ENCODE measurements around the genes C3orf84 and IHO1.

DNA sequence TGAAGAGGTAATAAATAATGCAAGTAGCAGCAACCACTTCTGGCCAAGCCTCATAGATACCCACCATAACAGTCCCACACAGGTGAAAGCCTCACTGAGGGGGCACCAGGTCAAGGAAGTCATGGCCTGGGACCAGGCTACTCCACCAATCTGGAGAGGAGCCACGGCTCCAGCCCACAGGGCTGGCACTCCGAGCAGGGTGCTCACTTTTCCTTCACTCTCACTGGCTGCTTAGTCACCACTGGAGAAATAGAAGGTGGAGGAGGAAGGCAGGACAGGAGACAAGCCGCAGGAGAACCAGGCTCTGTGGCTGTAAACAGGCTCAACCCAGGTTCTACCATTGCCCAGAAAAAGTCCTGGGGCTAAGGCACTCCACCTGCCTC is 1.2 kb downstream of the USP19 start:
- PRO-cap = no peak
- RAMPAGE, long total RNA = no peak

GRCh38 chr3:49131209-49131538 is 1.7 kb downstream of the LAMB2 start:
- PRO-cap = no peak
- RAMPAGE, long total RNA = no peak

- PRO-cap = no peak
- RAMPAGE, long total RNA = no peak
Measured at GRCh38 chr3:49191582-49192150, at the start of gene C3orf84. Gene C3orf84 (minus strand): TSS chr3:49191858.

DNA sequence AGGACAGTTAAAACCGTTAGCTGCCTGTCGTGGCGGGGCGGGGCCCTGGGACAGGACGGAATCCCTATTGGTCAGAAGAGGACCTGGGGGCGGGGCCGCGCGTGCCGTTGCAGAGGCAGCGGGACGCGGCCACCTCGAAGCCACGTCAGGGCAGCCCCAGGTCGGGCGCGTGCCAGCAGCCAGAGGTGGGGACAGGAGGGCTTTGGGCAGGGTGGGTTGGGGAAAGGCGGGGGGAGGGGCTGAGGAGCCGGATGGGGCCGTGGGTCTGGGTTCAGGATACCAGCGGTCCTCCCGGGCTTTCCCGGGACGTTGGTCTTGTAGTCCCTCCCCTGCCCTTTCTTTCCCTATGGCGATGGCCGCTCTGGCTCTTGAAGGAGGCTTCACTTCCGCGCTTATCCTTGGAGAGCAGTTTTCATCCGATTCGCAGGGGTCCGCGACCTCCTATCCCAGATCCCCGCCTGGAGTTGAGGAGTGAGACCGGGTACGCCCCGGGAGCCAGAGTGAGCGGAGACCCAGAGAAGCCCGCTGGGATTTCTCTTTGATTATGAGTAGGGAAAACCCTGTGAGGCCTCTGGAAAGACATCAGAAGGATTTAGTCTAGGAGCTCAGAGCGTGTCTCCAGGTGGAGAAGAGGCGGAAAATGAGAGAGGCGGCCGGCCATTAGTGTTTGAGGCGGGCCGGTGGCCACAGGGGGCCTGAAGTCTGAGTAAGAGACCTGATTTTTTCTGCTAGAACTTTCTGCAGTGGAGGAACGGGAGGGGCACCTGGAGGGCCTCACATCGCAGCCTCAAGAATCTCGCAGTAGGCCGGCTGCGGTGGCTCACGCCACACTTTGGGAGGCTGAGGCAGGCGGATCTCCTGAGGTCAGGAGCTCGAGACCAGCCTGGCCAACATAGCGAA is at the start of gene IHO1:
TSS of gene IHO1 (plus strand) at position 110 of the 900 bp plus-strand sequence.
- PRO-cap = no peak
- RAMPAGE, long total RNA = no peak

DNA sequence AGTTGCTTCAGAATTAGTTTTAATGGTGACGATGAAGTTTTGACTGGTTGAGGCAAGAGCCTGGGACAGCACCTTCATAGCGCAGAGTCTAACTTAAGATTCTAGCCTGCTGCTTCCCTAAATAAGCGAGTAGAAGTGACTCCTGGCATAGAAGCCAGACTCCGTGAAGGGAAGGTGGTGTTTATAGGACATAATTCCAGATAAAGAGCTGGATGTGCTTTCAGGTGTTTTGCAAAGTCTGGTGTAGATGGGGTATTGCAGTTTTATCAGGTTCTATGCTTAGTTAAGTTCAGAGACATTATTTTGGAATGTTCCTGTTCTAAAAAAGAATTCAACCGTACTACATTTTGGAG is 1.0 kb downstream of the DAG1 start:
- PRO-cap = no peak
- RAMPAGE, long total RNA = no peak

DNA sequence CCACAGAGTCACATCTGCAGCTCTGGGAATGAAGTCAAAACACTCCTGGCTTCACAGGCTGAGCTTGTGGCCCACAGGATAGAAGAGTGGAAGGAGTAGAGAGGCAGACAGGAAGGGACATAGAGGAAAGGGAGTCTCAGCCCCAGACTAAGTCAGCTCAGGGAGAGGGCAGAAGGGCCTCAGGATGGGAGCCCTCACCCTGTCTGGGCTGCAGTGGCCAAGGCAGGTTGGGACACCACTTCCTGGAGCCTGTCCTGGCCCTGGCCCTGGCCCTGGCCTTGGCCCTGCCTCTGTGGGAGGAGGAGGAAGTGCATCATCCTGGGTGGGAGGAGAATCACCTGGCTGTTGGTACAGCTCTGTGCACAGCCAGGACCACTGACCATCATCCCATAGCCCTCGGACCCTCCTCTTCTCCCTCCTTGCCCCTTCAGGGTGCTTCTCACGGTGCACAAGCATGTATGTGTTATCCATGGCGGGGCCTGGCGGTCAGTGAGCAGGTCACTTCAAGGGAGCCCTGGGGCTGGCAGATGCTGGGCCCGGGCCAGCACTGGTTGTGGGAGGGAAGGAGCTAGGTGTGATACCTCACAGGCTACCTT is 8.3 kb upstream of the APEH start:
- PRO-cap = no peak
- RAMPAGE, long total RNA = no peak

DNA sequence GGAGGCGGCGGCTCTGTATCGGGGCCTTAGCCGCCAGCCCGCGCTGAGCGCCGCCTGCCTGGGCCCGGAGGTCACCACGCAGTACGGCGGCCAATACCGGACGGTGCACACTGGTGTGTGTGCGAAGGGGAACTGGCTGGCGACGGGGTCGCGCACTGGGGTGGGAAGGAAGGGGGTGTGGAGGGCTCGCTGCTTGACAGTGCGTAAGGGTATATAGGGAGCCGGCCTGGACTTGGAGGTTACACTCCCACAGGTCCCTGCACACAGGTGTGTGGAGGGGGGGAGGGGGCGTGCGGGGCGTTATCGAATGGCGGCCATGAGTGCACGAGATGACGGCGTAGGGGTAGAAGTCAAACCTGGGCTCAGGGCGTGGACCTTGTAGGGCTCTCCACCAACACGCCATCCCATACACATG is 365 bp downstream of the APEH start:
- PRO-cap = no peak
- RAMPAGE, long total RNA = no peak

DNA sequence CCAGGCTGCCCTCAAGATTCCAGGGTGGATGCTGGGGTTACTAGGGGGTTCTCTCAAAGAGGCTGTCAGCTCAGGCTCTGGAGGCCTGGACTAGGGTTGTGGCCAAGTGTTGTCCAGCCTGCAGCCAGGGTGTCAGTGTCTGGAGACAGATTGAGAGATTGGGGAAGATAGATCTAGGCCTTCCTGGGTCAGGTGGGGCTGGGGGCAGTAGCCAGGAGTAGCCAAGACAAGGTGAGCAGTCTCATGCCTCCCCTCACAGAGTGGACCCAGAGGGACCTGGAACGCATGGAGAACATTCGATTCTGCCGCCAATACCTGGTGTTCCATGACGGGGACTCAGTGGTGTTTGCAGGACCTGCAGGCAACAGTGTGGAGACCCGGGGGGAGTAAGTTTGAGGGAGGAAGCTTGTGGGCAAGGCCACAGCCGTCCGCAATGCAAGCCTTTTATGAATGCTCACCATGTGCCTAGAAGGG is 810 bp downstream of the APEH start:
- PRO-cap = no peak
- RAMPAGE, long total RNA = no peak

GRCh38 chr3:49683053-49683491 is 6.2 kb downstream of the MST1 start:
- PRO-cap = no peak
- RAMPAGE, long total RNA = no peak

DNA sequence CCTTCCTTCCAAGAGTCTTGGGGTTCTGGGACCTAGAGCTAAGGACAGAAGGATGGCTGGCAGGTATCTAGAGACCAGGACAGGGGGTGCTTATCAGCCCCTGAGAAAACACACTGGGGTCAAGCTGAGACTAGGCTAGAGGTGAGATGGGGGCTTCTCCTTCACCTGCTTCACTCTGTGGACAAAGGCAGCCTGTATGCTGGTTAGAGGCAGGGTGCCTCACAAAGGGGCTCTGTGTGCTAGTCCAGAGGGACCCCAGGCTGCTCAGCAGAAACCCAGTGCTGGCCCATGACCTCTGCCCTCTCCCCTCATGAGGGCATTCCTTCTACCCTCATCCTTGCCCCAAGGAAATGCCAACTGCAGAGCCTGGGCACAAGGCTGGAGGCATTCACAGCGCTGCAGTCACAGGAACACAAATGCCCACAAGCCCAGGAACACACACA is 3.6 kb downstream of the INKA1 start:
- PRO-cap = no peak
- RAMPAGE, long total RNA = no peak

DNA sequence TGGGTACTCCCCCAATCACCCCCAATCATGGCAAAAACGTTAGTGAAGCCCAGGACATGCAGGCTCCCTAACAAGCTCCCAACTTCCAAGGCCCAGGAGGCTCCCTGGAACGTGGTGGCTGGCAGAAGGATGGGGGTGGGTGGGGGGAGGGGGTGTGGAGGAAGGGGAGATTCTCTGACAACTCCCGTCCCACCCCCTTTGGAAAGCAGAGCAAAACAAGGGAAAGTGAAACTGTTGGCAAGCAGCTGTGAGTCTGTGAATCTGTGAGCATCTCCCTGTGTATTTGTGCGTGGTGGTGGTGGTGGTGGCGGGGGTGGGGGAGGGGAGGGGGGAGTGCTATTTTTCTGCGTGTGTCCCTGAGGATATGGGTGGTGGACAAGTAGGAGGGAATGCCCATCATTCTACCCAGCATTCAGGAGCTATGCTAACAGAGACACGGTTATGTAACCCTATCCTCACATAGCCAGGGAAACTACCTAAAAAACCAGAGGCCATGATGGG is 2.0 kb downstream of the MST1R start:
- PRO-cap = no peak
- RAMPAGE, long total RNA = no peak

- PRO-cap = no peak
- RAMPAGE, long total RNA = no peak
Measured at GRCh38 chr3:50121980-50122645, 33.0 kb upstream of the SEMA3F start.

- PRO-cap = no peak
- RAMPAGE, long total RNA = no peak
Measured at GRCh38 chr3:50150661-50151771, 4.1 kb upstream of the SEMA3F start.

DNA sequence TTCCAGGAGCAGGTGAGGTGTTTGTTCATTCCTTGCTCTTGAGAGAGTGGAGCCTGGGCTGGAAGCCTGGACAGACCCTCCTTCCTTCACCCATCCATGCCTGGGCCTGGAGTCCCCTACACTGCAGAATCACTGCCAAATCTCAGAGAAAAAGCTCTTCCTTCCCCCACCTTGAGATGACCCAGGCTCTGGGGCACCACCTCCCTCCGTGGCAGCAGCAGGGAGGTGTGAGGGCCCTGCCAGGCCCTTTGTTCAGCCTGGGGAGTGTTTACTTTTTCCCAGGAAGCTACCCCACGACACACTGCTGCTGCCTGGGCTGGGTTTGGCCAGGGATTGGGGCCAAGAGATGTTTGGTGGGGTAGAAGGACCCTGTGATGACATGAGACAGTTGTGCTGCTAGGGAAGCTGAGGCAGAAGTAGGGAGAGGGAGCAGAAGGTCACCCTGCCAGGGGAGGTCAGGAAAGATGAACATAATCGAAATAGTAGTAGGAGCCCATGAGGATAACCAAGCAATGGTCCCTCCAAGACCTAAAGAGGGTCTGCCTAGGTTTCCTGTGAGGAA is 7.4 kb downstream of the SEMA3F start:
- PRO-cap = no peak
- RAMPAGE, long total RNA = no peak

DNA sequence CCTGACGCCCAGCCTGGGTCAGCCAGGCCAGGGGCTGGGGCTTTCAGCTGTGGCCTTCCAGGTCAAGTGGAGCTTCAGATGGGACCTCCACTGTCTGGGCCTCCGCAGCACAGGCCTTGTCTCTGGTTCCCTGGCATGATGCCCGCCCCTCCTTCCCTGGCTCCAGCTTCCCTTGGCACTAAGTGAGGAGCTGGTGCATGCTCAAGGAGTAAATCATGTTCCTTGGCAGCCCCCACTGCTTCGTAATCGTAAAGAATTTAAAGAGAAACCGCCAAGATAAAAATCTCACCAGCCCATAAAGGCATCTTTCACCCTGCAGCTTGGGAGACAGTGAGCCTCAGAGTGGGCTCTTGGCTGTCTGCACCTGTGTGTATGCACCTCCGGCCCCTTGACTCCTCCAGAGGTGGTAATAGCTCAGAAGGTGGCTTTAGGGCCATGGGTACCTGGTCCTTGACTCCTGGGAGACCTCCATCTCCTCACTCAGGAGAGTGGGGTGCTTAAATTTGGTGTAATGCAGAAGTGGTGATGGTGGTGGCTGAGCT is 9.0 kb downstream of the SEMA3F start:
- PRO-cap = no peak
- RAMPAGE, long total RNA = no peak

DNA sequence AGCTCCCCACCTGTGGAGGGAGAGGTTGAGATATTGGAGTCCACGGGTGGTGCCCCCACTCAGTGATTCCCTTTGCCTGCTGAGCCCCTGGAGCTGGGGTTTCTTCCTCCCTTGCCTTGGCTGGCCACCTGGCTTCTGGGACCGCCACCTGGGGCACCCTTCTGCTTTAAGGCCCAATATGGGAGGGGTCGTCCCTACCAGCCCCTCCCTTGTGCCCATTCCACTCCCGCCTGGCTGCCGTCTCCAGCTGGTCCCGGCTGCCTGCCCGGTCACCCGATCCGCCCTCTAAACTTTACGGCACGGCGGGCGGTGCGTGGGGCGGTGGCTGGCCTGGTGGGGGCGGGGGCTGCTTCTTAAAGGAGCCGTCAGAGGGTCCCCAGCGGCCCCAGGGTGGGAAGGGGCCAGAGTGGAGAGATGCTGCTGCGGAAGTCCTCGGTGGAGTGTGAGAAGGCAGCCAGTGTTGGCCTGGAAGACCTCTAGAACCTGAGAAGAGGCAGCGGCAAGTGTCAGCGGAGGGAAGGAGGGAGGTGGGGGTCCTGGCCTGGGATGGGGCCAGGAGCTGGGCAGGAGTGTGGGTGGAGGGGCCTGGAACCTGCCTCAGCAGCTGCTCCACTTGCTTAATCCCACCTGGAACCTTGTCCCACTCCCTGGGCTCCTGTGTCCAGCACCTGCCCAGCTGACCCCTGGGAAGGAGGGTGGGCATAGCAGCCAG is 1.5 kb upstream of the SEMA3B start:
- PRO-cap = no peak
- RAMPAGE, long total RNA = no peak

DNA sequence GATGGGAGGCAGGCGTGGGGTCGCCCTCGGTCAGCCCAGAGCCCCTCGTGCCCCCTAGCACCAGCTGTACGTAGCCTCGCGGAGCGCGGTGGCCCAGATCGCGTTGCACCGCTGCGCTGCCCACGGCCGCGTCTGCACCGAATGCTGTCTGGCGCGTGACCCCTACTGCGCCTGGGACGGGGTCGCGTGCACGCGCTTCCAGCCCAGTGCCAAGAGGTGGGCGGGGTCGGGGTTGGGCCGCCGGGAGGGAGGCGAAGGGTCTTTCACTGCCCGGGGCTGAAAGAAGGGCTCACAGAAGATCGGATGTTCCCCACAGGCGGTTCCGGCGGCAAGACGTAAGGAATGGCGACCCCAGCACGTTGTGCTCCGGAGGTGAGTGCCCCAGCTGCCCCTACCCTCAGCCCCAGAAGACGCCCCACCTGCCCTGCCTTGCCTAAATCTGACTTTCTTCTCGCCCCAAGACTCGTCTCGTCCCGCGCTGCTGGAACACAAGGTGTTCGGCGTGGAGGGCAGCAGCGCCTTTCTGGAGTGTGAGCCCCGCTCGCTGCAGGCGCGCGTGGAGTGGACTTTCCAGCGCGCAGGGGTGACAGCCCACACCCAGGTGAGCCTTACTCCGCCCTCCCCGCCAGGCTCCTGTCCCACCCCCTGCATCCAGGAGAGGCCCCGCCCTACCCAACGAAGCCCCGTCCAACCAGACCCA is 3.5 kb upstream of the LSMEM2 start:
- PRO-cap = no peak
- RAMPAGE, long total RNA = no peak

- PRO-cap = no peak
- RAMPAGE, long total RNA = no peak
Measured at GRCh38 chr3:50314671-50315583, 7.6 kb downstream of the HYAL2 start.

- PRO-cap = no peak
- RAMPAGE, long total RNA = no peak
Measured at GRCh38 chr3:50333490-50334263, 5.7 kb upstream of the TUSC2 start.

GRCh38 chr3:50350356-50350545 is 324 bp downstream of the NPRL2 start:
- PRO-cap = no peak
- RAMPAGE, long total RNA = no peak

Measured in spinal cord (tissue), 3 donors.